ENCODE measurements around the genes FAM163A, QSOX1 and CACNA1E.

DNA sequence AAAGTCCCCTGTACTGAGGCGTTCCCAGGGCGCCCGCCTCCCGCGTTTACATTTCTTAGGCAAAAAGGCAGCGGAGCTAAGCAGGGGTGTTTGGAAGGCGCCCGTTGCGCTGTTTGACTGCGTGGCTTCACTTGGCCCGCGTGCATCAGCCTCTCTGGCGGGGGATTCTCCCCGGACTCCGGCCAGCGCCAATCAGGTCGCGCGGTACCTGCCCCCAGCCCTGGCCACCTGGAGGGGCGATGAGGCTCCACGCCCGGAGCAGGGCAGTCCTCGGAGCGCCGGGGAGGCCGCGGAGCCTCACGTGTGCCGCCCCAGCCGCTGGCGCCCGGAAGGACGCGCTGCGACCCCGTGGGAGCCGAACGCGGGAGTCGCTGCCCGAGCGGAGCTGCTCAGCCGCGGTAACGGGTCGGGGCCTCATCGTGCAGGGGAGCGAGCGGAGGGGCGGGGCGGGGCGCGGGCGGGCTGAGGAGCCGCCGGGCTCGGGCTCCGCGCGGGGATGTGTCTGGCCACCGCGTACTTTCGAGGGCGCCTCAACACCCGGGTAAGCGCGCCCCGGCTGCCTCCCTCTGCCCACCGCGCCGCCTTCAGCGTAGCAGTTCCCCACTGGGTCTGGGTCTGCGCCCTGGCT, at the start of gene FAM163A:
TSS of gene FAM163A (plus strand) at position 266 of the 628 bp plus-strand sequence.
- CAGE, long polyA plus RNA = no peak
- RRBS = 3% methylated on average over 26 of the region's 73 CpGs

- CAGE, long polyA plus RNA = no peak
- RRBS = no CpG with 5 or more reads among the region's 2 CpGs
These were observed 34.1 kb downstream of the TOR1AIP2 start for GRCh38 chr1:179843394-179844016.

GRCh38 chr1:179923103-179923545, 31.5 kb upstream of the CEP350 start:
- CAGE, long polyA plus RNA = no peak

- CAGE, long polyA plus RNA = no peak
- RRBS = no CpG with 5 or more reads among the region's 9 CpGs
These were observed 754 bp upstream of the CEP350 start for GRCh38 chr1:179953880-179954232.

DNA sequence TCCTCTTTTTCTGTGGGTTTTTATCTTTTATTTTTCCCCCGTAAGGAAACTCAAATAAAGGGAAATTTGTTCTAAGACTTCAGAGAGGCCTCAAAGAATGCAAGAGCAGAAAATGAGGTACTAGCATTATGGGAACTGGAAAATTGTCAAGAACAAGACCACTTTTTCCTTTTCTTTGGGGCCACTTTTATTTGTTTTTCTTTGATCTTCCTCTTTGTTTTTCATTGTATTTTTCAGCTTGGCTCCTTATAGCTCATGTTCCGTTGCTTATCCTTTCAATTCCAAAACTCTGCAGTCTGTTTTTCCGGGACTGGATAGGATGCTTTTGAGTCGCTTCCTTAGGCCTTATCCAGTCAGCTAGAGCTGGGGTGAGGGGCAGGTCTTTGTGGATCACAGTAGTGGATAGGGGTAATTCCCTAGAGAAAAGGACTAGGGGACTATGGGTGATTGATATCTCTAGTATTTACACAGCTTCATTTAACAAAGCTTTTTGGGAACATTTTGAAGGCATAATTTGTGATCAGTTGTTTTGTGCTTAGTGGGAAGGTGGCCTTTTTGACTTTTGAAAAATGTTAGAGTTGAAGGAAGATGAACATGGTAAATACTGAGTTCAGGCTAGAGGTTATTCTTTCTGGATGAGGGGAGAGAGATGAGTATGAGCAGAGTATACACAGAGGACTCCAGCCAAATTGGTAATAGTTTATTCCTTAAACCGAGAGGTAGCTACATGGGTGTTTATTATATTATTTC, 22.4 kb downstream of the CEP350 start:
- CAGE, long polyA plus RNA = no peak
- RRBS = no CpG with 5 or more reads among the region's 5 CpGs

GRCh38 chr1:180031176-180031462, 76.5 kb downstream of the CEP350 start:
- CAGE, long polyA plus RNA = no peak
- RRBS = no CpG with 5 or more reads among the region's 1 CpG

GRCh38 chr1:180093981-180094266, 60.7 kb upstream of the QSOX1 start:
- CAGE, long polyA plus RNA = no peak
- RRBS = no CpG with 5 or more reads among the region's 2 CpGs

DNA sequence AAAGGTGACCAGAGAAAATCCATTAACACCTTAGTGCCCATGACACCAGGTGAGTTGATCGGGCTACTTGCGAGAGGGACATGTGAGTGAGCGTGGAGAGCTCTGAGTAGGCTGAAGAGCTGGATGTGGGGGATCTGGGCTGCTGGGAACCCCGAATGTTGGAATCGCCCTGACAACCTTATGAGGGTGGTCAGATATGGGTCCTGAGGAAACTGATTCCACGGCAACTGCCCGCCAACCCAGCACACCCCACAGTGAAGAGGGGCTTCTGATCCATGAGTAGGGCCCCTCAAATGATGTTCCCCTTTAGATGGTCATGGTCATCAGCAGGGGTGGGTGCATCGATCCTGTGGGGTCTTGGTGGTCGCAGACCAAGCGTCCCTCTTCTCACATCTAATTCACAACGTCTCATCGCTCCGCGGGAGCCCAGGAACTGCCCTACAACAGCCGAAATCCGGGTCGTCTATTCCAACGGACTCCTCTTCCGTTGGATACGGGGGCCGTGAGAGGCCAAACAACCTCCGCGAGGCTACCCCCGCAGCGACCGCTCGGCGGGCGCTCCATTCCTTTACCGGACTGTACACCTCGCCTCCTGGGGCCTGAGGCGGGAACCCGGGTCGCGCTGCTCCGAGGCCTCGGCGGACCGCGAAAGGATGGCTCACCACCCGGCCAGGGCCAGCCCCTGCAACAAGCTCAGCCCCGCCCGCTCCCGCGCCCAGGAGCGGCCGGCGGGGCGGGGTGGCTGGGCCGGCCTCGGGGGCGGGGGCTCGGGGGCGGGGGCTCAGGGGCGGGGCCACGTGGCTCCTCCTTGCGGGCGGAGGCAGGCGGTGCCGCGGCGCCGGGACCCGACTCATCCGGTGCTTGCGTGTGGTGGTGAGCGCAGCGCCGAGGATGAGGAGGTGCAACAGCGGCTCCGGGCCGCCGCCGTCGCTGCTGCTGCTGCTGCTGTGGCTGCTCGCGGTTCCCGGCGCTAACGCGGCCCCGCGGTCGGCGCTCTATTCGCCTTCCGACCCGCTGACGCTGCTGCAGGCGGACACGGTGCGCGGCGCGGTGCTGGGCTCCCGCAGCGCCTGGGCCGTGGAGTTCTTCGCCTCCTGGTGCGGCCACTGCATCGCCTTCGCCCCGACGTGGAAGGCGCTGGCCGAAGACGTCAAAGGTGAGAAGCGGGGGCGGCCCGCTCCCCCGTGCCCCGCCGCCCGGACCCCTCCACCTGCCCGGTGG, at the start of gene QSOX1:
TSS of gene QSOX1 (plus strand) at position 853 of the 1,221 bp plus-strand sequence.
- CAGE, long polyA plus RNA = start-site peak on the plus strand centred at position 868 of the sequence, 42 bp wide, 12,114 and 5,342 reads in 2 replicates
- RRBS = 3% methylated on average over 42 of the region's 115 CpGs

GRCh38 chr1:180192531-180192946, 37.5 kb upstream of the LHX4 start:
- CAGE, long polyA plus RNA = no peak
- RRBS = no CpG with 5 or more reads among the region's 4 CpGs

DNA sequence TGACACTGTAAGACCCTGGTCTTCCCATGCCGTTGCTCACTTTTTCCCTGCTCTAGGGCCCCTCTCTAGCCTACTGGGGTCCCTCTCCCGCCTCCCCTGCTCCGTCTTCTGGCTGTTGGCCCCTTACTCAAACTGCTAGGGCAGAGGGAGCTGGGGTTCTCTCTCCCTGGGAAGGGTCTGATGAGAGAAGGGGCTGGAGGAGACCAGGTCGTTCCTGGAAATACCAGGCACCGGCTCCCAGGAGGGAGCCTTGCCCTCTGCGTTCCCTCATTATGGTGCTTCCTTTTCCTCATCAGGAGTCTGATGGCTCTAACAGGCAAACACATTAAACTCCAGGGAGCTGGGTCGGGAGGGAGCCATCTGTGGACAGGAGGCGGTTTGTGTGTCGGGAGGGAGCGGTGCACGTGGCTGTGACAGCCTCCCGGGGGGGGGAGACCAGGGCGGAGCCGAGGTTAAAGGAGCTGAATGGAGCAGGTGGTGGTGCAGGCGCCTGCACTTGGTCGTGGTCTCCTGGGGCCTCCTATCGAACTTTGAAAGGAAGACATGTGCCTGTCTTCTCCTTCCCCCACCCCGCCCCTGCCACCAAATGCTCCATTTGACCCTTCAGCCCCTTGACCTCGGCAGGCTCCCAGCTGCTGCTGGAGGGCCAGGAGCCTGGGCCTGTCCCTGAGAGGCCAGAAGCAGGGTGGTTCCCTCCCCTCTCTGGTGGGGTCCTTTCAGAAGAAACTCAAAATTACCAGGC, 35.3 kb upstream of the LHX4 start:
- CAGE, long polyA plus RNA = no peak
- RRBS = no CpG with 5 or more reads among the region's 19 CpGs

DNA sequence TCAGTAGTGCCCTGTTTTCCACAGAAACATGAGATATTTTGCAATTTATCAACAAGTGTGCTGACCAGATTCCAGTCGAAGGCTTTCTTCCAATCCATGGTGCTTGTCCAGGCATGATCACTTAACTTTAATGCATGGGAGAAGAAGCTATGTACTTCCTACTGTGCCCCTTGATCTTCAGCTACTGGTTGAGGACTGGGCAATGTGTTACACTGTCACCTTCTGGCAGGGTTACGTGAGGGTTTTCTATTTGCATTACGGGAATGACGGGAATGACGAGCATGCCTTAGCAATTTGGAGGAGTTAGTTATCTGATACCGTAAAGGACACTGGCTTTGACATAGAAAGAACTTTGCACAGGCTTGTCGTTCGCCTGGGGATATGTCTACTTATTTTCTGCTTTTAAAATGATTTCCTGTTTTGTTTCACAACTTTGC, 19.7 kb upstream of the ACBD6 start:
- CAGE, long polyA plus RNA = no peak
- RRBS = no CpG with 5 or more reads among the region's 8 CpGs

DNA sequence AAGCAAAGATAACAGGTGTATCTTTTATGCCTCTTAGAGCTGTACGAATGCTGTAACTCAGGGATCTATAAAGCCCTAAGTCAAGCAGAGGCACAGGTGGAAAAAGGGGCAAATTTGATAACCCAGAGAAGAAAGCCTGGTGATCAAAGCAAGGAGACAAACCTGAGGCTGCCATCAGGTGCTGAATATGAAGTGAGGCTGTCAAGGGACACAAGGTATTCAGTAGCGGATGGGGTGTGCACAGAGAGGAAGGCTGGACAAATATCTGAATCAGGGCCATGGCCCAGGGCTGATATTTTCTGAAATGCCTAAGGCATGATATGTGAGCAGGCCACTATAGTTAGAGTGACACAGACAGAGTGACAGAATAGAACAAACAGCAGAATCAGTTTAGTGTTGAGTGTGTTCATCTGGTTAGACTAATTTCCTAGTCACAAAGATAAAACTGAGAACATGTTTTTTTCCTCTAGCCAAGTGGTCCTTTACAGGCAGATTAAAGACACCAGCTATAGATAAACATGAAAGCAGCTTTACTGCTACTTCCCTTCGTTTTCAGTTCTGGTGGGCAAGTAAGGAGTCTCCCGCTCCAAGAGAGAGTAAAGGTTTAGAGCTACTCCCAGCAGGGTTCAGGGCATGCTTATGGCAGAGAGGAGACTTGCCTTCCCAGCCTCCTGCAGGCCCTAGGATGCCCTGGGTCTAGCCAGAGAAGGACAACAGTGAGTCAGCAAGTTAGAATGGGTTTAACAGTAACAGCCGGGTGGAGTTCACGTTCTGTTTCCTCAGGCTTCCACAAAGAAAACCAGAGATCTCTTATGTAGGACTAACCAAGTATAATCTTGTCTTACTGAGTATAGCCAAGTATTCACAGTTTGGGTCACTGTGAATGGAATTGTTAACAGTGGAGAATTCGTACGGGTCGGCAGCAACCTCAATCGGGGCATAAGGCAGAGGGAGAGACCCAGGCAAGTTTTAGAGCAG, 60.4 kb upstream of the ACBD6 start:
- CAGE, long polyA plus RNA = no peak
- RRBS = no CpG with 5 or more reads among the region's 10 CpGs

- CAGE, long polyA plus RNA = no peak
- RRBS = no CpG with 5 or more reads among the region's 6 CpGs
These were observed 12.9 kb downstream of the KIAA1614 start for GRCh38 chr1:180925538-180926097.

GRCh38 chr1:180953903-180954992, 41.6 kb downstream of the KIAA1614 start:
- CAGE, long polyA plus RNA = no peak
- RRBS = 14% methylated on average over 22 of the region's 91 CpGs

- CAGE, long polyA plus RNA = no peak
- RRBS = no CpG with 5 or more reads among the region's 13 CpGs
These were observed 10.9 kb downstream of the IER5 start for GRCh38 chr1:181099069-181100149.

DNA sequence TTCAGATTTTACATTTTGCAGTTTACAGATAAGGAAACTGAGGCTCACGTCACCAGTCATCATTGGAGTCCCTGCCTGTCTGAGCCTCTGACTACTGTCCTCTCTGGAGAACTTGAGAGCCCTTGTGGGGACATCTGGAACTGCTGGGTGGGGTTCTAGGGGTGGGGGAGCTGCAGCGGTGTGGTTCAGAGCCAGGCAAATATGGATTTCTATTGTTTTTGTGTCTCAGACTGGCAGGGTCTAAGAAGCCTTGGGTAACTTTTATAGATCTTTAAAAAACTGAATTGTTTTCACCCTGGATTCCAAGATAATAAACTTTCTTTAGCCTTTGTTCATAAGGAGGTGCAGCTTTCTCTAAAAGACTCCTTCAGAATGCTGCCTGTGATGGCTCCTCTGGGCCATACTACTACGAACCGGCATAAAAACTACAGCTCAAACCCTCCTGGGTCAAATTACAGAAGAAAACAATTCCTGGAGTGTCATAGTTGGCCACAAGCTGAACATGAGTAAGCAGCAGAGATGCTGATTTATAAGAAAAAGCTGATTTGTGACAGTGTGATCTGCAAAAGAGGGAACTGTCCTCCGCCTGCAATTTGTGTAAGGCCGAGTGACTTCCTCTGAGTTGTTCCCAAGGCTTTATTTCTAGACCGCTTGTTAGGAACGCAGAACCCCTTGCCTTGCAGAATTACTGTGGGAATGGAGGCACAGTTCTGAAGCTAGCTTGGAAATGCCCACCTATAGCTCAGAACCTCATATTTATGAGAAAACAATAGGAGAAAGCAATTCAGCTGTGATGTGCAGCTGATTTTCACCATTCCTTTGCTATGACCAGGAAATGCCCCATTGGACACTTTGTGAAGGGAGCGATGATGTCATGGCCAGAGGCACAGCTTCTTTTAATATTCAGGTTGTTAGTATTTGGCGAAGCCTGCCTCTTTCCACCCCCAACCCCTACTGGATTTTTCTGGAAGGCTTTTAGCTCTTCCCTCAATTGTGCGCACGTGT, 47.2 kb downstream of the IER5 start:
- CAGE, long polyA plus RNA = no peak
- RRBS = no CpG with 5 or more reads among the region's 12 CpGs

DNA sequence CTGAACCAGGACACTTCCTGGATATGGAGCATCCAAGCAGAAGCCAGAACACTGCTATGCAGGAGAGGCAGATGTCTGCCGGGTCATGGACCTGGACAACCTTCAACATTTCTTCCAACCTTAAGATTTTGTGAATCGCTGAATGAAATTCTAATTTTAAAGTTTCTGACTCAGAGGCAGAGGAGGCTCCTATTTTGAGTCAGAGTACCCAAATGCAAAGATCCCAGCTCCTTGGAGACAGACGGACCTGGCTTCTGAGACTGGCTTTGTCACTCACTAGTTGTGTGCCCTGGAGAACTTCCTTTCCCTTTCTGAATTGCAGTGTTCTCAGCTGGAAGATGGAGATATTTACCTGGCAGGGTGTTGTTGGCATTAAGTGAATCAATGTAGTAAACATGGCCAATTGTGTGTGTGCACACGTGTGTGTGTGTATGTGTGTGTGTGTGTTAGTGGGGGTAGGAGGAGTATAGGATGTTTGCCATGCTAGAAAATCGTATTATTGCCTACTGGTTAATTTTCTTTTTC, 51.9 kb downstream of the IER5 start:
- CAGE, long polyA plus RNA = no peak
- RRBS = 88% methylated on average over 1 of the region's 5 CpGs

- CAGE, long polyA plus RNA = no peak
- RRBS = no CpG with 5 or more reads among the region's 4 CpGs
These were observed 70.8 kb downstream of the IER5 start for GRCh38 chr1:181159289-181159789.

GRCh38 chr1:181179940-181180904, 91.7 kb downstream of the IER5 start:
- CAGE, long polyA plus RNA = no peak
- RRBS = no CpG with 5 or more reads among the region's 15 CpGs

- CAGE, long polyA plus RNA = no peak
- RRBS = no CpG with 5 or more reads among the region's 15 CpGs
These were observed at the start of gene CACNA1E for GRCh38 chr1:181483429-181483750. TSS of gene CACNA1E (plus strand) at chr1:181483517.

Measured in AG04450 (cell line).